Cardiac atrium fibroblast (primary cell): ENCODE data around the genes RPL10L and SOS2.

- RAMPAGE, long total RNA, result no peak
Observed at GRCh38 chr14:45246719-45247132, 6.3 kb downstream of the MIS18BP1 start.

- RAMPAGE, long total RNA, result no peak
Observed at GRCh38 chr14:46651562-46652054, at the start of gene RPL10L. RPL10L (minus strand) TSS chr14:46651781.

DNA sequence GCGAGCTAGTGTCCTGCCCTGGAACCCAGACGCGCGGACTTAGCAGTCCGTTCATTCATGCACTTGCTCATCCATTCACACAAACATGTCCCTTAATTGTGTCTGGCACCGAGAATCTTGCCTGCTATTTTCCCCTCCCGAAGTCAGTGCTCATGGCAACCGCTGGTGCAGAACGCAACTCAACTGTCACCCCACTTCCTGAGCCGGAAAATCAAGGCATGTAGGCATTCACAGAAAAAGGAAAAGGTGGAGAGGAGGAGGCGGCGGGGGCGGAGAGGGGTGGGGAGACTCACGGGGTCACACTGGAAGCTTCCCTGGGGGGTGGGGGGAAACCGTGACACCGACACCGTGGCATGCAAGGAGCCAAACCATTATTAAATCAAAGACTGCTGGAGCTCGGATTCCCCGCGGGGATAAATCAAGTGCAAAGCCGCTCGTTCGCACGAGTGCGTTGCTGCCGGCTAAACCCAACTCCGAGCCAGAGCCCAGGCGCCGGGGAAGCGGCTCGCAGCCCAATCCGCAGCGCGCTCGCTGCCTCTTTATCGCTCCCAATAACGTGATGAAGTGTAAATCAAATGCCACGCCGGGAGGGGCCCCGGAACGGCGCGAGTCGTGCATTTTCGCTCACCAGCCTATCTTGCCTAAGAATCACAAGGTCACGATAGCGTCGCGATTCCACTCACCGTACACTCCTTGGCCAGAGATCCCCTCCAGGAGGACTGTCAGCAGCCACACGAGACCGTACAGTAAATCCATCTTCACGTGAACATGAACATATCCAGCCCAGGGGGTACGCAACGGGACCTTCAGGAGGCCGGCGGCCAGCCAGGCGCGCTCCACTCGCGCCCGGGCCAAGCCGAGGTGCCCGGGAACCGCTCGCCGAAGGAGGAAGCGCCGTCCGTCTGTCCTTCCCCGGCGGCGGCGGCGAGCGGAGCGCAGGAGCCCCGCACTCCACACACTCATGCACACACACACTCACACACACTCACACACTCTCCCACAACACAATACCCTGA, 1.3 kb downstream of the MDGA2 start:
- RAMPAGE, long total RNA, result no peak

GRCh38 chr14:48267658-48268358, 592.4 kb upstream of the MDGA2 start:
- RAMPAGE, long total RNA, result no peak

DNA sequence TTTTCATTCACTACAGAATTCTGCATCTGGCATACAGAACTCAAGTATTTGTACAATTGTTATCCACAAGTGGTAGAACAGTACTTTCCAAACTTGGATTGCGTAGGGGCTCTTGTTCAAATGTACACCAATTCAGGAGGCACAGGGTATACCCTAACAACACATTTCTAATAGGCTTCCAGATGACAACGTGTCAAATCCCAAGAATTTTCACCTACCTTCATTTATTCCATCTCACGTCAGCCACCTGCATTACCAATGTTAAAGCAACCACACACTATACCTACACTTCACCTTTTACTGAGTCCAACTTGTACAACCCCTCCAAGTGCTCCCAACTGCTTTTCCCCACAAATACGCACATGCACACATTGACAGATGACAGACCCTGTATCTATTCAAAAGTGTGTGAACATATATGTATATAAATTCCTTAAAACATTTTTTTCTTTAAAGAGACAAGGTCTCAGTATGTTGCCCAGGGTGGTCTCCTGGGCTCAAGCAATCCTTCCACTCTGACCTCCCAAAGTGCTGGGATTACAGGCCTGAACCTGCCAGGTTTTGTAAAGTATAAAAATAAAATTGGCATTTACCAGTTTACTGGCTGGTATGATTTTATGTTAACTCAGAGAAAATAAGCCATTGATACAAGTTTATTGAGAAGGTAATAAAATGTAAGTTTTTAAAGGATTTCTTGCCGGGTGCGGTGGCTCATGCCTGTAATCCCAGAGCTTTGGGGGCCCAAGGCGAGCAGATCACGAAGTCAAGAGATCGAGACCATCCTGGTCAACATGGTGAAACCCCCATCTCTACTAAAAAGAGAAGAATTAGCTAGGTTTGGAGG, 3.4 kb downstream of the RPS29 start:
- RAMPAGE, long total RNA, result no peak

DNA sequence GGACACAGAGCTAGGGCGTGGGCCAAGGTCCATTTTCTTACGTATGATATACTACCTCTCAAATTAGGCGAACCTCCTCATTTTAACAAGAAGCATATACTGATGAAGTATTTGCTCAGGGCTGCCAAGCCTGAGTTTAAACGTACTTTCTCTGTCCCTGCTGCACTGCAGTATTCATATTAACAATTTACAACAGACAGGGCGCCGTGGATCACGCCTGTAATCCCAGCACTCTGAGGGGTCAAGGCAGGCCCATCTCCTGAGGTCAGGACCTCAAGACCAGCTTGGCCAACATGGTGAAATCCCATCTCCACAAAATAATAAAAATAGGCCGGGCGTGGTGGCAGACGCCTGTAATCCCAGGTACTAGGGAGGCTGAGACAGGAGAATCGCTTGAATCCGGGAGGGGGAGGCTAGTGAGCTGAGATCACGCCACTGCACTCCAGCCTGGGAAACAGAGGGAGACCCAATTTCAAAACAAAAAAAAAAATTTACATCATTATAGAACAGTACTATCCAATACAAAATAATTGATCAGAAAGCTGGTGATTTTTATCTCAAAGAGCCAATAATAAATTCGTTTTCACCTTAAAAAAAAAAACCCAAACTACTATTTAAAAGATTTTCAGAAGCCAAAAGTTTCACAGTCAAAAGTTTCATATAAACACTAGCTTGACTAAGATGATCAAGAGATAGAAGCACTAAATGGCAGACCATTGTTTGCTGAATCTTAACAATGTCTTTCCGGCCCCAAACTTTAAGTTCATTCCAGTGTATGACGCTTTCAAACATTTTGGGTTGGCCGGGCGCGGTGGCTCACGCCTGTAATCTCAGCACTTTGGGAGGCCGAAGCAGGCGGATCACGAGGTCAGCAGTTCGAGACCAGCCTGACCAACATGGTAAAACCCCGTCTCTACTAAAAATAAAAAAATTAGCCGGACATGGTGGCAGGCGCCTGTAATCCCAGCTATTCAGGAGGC, 1.6 kb downstream of the RPS29 start:
- RAMPAGE, long total RNA, result no peak

DNA sequence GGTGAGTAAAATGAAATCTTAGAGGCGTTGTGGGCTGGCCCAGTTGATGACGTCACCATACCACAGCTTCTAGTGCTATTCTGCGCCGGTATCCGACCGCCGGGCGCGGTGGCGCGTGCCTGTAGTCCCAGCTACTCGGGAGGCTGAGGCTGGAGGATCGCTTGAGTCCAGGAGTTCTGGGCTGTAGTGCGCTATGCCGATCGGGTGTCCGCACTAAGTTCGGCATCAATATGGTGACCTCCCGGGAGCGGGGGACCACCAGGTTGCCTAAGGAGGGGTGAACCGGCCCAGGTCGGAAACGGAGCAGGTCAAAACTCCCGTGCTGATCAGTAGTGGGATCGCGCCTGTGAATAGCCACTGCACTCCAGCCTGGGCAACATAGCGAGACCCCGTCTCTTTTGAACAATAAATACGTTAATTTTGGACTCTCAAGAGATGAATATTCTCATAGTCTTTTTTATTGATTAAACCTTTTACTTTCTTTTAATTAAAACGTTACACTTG, 354 bp upstream of the RPS29 start:
- RAMPAGE, long total RNA, result start-site peak on the plus strand centred at position 117 of the sequence, 41 bp wide, 115,242 and 13,542 reads in 2 replicates

- RAMPAGE, long total RNA, result no peak
Observed at GRCh38 chr14:49621450-49622064, 958 bp downstream of the MGAT2 start.

GRCh38 chr14:49634202-49635074, 606 bp downstream of the DNAAF2 start:
- RAMPAGE, long total RNA, result no peak

- RAMPAGE, long total RNA, result no peak
Observed at GRCh38 chr14:49745506-49746249, 22.3 kb upstream of the KLHDC2 start.

DNA sequence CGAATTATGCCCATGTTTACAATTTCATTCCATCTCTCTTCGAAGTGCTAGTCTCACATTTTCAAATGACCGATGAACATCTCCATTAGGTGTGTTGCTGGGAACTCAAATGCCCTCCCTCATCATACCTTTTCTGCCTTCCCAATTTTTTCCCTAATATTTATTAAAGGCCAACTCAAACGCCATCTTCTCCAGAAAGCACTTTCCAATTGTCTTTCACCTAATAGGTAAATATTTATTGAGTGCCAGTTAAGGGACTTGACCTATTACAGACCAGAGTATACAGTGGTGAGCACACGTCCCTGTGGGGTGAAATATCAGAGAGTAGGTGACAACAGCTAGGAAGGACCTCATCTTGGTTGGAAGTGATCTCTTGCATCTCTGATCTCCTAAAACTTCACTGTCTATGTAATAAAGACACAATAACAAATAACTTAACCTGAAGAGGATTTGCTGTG, 64.5 kb downstream of the ARF6 start:
- RAMPAGE, long total RNA, result no peak

GRCh38 chr14:49992776-49993367, 100.0 kb downstream of the ARF6 start:
- RAMPAGE, long total RNA, result no peak

DNA sequence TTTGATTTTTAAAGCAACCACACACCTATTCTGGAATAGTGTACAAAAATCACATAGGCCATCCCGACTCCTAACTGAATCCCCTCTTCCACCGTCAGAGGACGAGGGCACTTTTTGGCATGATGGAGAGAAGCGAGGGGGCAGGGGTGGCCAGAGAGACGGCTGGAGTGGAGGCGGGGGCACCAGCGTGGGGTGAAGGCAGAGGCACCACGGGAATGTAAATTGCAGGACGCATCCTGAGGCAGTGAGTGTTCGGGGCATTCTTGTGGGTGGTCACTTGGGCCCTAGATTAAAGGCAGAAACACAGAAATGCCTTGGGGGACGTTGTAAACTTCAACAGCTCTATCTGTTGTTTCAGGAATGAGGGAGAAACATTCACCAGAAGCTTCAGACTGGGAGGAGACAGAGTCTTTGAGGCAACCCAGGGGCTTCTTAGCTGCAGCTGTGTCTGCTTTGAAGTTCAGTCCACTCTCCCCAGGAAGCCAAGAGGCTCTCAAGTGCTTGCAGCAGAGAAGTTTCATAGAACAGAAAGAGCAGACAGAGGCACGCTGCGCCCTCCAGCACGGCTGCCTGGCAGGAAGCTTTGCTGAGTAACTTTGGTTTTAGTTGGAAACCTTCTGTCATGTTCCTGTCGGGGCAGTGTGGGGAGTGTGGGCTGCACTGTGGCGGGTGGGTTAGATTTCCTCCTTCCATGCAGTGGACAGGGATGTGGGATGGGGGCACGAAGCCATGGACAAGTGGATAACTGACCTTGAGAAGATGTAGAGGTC, 107.4 kb downstream of the ARF6 start:
- RAMPAGE, long total RNA, result no peak

DNA sequence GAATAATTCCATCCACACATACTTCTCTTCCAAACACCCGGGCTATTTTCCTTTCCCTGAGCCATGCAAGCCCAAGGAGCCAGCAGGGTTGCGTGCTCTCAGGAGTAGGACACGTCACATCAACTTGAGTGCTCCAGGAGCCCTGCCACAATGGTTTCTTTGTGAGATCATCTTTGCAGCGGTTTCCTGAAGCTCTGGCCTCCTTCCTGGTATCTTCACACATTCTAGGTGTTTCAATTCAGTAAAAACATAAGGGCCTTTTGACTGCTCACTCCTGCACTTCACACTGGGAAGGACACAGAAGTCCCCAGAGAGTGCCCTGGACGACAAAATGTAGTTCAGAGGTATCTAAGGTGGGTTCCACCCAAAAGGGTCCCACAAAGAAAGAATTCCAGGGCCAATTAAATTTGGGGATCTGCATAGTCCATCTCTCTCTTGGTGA, 109.0 kb downstream of the ARF6 start:
- RAMPAGE, long total RNA, result no peak

- RAMPAGE, long total RNA, result no peak
Observed at GRCh38 chr14:50010809-50011245, 105.5 kb downstream of the VCPKMT start.

DNA sequence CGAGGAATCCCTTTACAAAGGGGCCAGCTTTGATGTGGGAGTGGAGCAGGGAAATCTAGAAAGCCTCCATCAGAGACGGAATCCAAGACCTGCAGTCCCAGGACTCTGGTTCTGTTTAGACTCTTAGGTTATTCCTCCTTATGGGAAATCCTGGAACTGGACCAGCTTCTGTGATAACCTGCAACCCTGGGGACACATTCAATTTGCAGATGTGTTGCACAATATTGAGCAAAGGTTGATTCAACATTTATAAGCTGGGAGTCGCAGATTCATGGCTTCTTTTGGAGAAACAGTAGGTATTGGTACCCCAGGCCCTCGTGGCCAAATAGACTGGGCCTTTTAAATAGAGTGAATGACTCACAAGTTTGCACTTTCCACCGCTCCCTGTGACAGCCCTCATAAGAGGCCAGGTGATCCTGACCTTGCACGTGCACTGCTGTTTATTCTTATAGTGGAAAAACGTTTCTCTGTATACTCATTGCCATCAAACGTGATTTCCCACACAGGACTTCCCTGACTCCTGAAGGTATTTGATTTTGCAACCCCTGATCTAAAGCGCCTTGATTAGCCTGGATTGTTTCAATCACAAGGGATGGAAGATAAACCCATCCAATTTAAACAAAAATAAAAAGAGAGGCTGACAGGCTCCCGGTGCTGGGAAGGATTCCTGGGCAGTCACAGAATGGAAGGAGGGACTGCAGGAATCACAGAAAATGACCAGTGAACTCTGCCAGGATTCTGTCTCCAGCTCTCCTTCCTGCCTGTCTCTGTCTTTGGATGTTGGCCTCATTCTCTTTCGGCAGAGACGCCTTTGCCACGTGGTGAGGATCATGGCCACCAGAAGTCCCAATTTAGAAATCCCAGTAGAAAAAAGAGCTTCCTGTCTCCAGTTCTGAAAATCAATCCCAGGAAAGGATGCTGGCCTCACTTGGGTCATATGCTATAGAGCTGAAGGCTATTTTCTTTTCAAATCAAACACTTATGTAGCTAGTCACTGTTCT, 97.9 kb downstream of the VCPKMT start:
- RAMPAGE, long total RNA, result no peak

DNA sequence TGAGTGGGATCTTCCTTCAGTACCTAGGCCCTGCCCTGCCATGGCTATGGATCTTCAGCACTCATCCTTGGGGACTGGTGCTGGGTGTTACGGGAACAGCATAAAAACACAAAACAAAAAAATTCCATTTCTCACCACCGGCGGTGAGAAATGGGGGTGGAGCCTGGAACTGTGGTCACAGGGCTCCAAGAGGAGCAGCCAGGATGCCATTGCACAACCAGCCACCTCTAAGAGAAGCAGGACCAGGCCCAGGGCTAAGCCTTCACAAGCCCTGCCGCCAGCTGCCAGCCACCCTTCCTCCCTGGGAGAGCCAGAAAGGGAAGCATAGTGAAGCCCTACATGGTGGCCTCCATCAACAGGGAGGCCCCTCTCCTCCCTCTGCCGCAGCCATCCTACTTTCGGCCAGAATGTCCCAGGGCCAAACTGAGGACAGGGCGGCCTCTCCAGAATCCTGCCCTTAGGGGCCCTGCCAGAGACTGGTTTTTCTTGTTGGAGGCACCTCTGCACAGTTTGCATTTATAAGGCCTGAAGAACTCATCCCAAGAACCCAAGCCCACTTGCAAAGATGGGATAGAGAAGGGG, 76.5 kb downstream of the VCPKMT start:
- RAMPAGE, long total RNA, result no peak

GRCh38 chr14:50159469-50160138, 43.2 kb upstream of the VCPKMT start:
- RAMPAGE, long total RNA, result no peak

DNA sequence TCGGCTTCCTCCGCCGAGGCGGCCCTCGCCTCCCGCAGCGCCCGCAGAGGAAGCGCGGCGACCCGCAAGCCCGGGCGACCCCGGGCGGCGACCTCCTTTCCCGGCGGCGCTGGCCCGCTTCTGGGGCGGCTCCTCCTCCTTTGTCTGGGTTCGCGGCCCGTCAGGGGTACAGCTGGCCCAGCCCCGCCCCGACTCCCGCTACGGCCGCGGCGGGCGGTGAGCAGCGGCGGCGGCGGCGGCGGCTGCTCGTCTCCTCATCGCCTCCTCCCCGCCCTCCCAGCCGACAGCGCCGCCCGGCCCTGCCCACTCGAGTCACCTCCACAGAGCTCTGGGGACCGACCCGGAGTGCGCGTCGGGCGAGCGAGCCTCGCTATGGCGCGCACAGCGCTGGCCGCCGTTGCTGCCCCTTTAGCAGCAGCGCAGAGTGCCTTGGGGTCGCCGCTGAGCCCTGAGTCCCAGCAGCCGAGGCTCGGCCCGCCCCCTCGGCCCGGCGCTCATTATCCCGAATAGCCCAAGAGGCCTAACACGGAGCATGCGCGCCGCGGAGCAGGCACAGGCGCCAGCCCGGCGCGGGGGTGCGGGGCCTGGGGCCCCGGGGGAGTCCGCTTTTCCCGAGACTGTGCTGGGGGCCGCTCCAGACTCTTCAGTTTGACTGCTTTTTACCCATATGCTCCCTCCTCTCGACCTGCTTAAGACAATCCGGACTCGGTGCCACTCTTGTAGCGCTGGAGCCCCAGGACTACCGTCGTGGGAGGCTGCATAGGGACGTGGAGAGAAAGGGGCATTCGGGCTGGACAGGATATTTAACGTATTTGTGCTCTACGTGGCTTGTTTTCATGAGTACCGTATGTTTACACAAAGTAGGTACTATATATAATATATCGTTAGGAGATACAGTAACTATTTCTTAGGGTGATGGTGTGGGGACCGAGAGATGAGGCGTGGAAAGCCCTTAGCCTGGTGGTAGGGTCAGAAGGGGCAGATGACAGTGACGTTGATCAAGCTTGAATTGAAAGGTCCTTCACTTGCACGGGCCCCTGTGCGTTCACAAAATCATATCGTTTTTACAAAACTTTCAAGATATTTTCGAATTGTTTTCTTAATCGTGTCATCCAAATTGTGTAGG, at the start of gene SOS2:
TSS of gene SOS2 (minus strand) at position 122 of the 1,126 bp plus-strand sequence.
- RAMPAGE, long total RNA, result no peak

- RAMPAGE, long total RNA, result no peak
Observed at GRCh38 chr14:50397182-50397888, 654 bp upstream of the CDKL1 start.